ENCODE results near the gene TAF11.

DNA sequence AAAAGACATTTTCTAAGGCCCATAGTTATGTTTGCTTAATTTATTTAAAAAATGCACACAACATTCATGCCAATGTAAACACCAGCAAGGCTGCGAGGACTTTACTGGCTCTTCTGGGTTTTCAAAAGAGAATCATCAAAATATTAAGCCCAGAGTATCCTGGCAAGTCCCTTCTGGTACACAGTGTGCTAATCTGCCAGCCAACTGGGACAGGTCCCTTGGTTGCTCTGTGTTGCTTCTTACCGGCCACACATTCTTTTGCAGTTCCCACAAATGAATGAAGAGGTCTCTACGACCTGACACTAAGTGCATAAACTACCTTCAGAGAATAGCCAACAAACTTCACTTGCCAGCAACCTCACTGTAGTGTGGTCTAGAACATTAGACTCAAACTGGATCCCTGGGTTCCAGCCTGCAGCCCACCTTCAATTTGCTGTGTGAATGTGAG, 42.6 kb upstream of the SPDEF start:
- PRO-cap, result no peak

GRCh38 chr6:34672837-34673036, 23.8 kb downstream of the ILRUN start:
- PRO-cap, result no peak

- PRO-cap, result no peak
Observed at GRCh38 chr6:34756409-34756840, 880 bp upstream of the SNRPC start.

DNA sequence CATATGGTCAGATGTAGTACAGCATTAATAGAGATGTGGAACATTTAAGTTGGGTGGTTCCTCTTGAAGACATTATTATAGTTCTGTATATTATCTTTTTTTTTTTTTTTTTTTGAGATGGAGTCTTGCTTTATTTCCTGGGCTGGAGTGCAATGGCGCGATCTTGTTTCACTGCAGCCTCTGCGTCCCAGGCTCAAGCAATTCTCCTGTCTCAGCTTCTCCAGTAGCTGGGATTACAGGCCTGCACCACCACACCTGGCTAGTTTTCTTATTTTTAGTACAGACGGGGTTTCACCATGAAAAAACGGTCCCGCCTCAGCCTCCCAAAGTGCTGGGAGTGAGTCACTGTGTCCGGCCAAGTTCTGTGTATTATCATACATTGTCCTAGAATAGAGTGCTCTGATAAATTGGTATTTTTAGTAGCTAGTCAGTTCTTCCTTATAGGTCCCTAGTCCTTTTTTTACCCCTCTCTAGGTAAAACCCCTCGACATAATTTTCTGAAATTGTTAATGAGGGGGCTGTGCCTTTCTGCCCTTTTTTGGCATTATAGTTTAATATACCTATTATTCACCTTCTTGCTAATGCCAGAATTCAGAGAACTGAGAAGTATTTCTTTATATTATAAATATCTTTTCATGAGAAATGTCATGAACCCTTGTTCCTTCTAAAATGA, 2.8 kb downstream of the SNRPC start:
- PRO-cap, result no peak

DNA sequence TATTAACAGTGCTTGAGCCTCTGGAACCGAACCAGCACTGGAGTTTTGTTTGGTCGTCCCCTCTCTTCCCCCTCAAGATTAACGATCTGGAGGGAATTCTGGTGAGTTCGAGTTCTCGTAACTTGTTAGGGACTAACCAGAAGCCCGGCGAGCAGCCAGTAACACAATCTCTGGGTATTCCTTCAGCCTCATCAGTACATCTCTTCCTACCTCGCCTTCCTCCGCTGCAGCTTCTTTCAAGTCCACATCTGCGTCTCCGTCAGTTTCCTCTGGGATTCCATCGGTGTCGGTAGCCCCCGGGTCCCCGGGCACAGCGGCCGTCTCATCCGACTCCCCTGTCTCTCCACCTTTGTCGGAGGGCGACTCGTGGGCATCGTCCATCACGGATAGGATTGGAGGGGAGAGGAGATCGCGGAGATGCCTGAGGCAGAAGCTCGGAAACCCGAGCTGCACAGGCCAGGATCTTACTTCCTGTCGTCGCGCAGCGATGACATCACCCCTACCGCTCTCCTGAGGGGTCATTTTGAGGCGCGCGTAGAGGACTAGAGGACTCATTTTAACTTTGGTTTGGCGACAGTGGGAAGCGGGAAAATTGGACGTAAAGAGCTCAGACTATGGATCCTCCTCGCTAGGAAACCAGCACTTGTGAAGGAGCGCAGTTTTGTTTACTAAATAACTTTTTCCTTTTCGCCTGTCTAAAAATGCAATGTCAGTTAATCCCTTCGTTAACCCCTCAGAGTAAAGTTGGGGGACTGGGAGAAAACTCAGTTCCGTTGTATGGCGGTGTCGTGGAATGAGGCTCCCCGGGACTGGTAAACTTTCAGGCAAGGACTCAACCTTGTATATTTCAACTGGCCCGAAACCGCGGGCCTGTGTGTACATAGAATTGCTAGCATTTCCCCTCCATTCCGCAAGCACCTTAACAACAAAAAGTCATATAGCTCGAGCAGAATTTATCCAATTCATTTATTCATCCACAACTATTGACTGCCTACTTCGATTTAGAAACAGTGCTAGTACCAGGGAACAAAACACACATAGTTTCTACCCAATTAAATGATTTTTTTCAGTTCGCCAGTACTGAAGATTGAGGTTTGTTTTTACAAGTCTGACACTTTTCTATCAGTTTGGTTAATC, at the start of gene TAF11:
TSS of gene TAF11 (minus strand) at position 466 of the 1,137 bp plus-strand sequence.
- PRO-cap, result bidirectional peak, plus-strand start at position 521 of the sequence, minus-strand start at position 449 of the sequence

DNA sequence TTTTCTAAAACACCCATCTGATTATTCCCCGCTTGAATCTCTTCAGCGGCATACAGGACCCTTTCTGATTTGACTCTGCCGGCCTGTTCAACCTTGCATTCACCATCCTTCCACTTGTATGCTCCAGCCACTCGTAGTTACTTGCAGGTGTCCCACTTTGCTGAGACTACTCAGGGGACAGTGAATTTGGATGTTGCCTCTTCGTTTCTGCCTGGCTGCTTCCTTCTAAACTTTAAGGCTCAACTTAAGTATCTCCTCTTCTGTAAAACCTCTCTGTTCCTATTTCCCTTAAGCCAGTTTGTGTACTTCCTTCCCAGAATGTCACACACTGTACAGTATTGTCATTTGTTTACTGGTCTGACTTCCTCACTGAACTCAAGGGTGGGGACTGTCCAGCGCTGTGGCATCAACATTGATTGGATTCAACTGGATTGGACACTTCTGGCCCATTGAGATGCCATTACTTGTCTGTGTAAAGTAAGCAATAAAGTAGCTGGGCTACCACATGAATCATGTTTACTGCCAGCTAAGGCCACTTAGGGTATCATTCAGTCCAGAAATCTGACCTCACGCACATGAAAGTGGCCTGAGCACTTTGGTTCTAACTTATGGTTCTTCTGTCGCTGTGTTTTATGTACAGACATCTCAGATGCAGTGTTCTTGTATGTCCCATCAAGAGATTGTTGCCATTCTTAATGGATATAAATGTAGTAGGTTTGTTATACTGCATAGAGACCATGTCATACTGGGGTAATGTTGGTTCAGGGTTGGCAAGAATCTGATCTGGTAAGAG, 69.7 kb downstream of the ANKS1A start:
- PRO-cap, result no peak

DNA sequence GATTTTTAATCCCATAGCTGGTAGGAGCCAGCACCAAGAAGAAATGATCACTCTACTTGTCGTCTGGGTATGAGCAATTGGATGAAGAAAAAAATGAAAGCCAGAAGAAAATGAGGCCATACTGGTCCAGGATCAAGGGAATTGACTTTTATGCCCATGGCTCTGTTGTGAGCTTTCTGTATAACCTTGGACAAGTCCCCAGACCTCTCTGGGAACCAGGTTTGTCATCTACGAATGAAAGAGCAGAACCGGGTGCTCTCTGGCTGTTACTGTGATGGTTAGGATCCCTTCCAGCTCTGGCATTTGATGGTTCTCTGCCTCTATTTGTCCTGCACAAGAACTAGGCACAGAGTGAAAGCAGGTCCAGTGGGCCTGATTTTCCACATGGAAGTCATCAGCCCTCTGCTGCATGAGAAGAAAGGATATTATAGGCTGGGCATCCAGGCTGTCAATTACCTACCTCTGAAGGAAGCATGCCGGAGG, 103.0 kb downstream of the ANKS1A start:
- PRO-cap, result no peak

DNA sequence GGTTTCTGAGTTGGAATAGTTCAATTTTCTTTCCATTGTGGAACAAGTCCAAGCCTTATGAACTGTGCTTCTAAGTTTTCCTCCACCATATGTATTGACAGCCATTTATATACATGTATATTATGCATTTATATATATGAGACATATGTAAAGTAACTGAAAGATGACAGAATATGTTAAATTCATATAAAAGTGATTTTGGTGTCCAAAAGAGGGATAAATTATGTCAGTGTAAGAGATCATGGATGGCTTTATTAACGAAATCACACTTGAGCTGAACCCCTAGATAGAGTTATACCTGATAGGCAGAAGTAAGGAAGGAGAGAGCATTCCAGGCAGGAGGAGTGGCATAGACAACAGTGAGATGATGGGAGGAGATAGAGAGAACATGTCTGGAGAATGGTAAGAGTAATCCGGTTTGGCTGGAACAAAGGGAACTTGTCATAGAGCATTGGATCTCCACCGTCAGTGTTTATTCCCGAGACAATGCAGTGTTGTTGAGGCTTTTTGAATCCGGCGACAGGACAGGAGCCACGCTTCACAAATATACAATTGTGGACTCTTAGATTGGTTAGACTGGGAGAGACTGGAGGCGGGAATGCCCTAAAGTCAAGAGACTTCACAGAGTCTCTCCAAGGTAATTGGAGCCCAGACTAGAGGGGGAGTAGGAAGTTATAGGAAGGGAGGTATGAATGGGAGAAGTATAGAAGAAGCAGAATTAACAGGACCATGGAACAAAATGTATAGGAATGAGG, 119.7 kb downstream of the ANKS1A start:
- PRO-cap, result no peak

DNA sequence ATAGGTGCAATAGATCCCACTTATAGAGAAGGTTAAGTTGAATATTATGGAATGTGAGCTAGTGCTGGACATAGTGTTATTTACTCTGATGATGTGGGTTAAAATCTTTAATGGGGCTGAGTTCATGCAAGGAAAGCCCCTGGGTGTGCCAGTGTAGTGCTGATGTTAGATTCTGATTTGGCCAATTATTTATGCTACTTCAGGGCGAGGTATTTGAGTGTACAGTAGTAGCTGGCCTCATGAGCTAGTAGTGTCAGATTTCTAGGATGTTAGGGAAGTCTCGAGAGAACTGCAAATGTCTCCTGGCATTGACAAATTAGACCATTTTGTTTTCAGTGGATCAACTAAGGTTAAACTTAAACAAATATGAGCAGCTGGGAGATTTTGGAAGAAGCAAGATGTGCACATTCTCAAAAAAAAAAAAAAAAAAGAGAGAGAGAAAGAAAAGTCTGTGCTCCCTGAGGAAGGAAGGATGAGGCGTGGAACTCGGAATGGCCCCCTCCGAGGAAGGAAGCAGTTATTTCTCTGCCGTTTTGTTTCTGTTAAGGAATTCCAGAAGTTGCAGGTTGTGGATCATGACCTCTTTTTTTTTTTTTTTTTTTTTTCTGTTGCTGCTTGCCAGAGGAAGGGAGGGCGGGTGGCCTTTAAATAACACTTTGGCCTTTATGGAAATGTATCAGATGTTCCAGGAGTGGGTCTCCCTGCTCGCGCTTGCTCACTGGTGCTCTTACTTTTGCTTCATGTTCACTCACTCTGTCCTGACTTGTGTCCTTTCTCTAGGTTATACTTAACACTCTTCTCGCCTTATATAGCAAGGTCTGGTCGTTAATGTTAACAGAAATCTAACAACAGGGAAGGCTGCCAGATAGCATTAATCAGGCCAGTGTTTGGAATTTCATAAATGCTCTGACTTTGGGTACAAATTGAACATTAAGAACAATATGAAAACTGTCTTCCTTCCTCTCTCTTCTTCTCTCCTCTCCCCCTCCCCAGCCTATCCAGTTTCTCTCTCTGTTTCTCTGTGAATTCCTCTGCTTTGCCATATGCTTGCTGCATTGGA, 124.5 kb downstream of the TCP11 start:
- PRO-cap, result unidirectional peak, plus-strand start at position 679 of the sequence

GRCh38 chr6:35052520-35053433, 88.4 kb downstream of the TCP11 start:
- PRO-cap, result no peak

DNA sequence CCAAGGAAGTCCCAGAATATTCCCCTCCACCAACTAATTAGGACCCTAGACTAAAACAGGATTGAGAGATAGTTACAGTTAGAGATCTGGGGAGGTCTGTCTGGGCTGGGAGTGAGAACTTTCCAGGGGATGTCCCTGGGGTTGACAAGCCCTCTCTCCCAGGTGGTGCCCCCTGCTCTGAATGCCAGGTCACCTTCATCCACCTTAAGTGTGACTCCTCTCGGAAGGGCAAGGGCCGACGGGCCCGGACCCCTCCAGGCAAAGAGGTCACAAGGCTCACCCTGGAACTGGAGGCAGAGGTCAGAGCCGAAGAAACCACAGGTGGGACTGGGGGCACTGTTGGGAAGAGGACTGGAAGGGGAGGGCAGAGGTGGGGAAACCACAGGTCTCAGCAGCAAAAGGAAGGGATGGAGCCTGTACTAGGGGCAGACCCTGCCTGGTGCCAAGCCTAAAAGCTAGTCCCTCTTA, 17.0 kb upstream of the ZNF76 start:
- PRO-cap, result no peak

DNA sequence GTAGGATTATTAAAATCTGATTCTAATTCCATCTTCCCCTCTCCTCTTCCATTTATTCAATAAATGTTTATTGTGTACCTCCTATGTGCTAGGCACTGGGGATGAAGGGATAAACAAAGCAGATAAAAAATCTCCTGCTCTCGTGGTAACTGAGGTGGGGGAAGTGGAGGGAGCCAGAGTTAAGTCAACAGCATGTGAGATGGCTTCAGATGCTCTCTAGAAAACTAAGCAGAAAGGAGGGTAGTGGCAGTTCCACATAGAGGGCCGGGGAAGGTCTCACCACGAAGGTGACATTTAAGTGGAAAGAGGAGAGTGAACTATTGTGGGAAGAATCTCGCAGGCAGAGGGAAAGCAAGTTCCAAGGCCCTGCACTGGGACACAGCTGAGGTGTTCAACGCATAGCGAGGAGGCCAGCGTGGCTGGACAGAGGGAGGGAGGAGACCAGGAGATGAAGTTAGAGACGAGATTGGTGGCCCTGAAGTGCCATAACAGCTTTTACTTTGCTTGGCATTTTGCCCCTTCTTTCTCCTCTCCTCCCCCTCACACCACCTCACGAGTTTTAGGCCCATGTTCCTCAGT, 16.5 kb downstream of the PPARD start:
- PRO-cap, result no peak

- PRO-cap, result unidirectional peak, plus-strand start at chr6:35397240
Observed at GRCh38 chr6:35396811-35397398, 54.5 kb downstream of the PPARD start.

GRCh38 chr6:35455607-35456204, 3.6 kb downstream of the FANCE start:
- PRO-cap, result no peak

DNA sequence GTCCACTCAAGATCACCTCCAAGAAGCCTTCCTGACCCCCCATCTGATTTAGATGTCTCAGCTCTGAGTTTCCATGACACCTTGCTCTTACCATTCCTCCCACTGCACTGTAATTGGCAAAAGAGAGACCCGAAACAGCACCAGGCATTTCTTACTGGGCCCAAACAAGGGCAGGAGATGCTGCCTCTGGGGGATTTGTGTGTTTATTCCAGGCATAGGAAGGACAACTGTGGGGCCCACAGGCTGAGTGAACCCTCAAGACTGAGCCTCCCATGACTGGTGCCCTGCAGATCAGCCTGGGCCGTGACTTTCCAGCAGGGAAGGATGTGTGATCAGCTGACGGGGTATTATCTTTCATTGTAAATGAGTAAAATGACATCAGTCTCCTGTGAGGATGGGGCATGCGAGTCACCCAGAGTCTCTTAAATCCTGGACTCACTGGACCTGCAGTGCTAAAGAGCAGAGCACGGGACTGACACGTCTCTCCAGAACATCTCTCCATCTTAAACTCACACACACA, 3.8 kb upstream of the TEAD3 start:
- PRO-cap, result no peak

- PRO-cap, result no peak
Observed at GRCh38 chr6:35583815-35584190, 71.1 kb upstream of the TULP1 start.

- PRO-cap, result no peak
Observed at GRCh38 chr6:35599863-35600460, 87.3 kb upstream of the TULP1 start.

DNA sequence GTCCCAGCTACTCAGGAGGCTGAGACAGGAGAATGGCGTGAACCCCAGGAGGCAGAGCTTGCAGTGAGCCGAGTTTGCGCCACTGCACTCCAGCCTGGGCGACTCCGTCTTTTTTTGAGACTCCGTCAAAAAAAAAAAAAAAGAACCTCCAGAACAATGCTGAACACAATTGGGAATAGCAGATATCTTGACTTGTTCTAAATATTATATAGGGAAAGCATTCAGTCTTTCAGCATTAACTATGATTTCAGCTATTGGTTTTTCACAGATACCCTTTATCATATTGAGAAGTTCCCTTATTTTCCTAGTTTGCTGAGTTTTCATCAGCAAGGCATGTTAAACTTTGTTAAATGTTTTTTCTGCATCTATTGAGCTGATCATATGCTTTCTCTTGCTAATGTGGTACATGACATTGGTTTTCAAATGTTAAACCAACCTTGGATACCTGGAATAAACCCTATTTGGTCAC, 30.4 kb downstream of the FKBP5 start:
- PRO-cap, result no peak

- PRO-cap, result no peak
Observed at GRCh38 chr6:35668946-35669813, 19.5 kb downstream of the FKBP5 start.

DNA sequence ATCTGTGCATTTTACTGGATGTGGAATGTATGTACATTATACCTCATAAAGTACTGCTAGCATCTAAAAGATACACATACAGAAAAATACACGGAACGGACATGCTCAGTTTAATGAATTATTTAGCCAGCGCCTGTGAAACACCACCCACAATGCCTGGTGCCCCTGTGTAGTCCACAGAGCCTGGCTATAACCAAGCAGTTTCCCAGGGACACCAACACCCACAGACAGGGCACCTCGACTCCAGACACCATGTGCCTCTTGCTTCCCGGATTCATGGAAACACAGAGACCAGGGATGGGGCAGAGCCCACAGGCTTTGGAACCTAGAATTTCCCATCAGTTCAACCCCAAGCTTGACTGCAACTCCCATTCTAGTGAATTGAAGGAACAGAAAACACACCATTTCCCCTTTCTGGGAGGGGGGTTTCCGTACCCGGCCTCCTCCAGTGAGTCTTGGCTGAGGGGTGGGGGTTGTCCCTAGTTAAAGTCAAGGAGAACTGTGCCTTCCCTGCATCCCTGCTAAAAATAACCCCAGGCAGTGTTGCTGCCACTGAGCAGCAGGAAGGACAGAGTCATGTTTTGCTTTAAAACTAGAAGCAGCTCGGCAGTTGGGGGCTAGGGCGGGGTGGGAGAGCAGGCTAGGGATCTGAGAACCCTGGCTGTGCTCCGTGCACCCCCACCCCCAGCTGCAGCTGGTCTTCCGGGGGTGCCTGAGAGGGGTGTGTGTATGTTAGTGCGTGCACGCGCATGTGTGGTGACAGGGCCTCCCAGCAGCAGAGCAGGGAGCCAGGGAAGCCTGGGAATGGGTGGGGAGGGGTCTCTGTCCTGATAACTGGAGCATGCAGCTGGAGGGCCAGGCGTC, 17.2 kb upstream of the ARMC12 start:
- PRO-cap, result bidirectional peak, plus-strand start at position 540 of the sequence, minus-strand start at position 373 of the sequence

Data from jejunum (tissue), 1 donor.